Gallbladder (tissue), 1 donor: ENCODE measurements around a stretch of chr17.

GRCh38 chr17:4050610-4051181 is 86.5 kb upstream of the ATP2A3 start:
- PRO-cap: no peak

DNA sequence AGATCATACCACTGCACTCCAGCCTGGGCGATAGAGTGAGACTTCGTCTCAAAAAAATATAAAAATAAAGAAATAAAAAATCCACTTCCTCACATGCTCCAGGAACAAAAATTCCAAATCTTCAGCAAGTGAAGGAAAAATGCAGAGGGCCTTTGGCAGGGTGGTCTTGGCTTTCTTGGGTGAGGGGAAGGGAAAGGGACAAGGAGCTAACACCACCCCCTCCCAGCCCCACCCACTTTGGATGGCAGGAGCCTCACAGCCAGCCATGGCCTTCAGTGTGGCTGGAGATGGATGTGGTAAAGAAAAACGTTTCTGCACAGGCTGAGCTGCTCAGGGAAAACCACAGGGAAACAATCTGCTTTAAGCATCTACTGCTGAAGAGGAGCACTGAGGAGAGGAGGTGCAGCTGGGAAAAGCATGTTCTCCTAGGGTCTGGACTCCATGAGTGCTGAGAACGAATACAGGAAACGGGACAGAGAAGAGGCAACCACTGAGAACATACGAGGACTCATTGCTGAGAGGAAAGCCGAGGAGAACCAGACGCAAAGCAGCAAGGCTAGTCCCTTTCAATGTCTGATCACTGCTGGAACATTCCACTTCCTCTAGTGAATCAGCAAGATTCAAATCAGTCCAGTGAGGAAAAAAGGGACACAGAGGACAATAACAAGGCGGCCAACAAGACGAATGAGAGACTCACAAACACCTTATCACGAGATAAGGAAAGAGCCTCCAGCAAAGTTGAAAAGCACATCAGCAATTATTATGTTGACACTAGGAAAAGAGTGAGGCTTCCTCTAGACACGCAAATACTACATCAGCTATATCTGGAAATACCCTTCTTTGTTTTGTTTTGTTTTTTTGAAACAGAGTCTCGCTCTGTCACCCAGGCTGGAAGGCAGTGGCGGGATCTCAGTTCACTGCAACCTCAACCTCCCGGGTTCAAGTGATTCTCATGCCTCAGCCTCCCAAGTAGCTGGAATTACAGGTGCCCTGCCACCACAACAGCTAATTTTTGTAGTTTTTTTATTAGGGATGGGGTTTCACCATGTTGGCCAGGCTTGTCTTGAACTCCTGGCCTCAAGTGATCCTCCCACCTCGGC is 41.7 kb downstream of the ZZEF1 start:
- PRO-cap: unidirectional peak, plus-strand start at position 511 of the sequence; unidirectional peak, minus-strand start at position 579 of the sequence

DNA sequence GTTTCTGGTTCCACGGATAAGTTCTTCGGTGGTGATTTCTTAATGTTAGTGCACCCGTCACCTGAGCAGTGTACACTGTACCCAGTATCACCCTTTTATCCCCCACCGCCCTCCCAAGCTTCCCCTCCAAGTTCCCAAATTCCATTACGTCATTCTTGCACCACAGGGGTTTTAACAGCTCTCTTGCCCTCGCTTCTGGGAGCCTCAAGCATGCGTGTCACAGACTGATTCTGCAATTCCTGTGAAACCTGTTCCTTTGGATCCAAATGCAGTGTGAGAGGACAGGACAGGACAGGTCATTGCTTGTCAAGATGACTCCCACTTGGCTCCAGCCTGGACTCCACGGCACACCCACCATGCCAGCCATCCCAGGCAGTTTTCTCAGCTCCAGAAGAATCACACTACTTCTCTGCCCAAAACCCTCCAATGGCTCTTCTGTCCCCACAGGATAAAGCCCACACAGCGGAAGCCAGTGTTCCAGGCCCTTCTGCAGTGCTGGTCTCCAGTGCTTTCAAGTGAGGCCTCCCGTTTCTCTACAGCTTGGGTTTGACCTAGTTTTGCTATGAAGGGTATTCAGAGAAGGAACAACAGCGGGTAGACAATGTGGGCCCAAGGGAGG is 44.2 kb downstream of the CYB5D2 start:
- PRO-cap: no peak

DNA sequence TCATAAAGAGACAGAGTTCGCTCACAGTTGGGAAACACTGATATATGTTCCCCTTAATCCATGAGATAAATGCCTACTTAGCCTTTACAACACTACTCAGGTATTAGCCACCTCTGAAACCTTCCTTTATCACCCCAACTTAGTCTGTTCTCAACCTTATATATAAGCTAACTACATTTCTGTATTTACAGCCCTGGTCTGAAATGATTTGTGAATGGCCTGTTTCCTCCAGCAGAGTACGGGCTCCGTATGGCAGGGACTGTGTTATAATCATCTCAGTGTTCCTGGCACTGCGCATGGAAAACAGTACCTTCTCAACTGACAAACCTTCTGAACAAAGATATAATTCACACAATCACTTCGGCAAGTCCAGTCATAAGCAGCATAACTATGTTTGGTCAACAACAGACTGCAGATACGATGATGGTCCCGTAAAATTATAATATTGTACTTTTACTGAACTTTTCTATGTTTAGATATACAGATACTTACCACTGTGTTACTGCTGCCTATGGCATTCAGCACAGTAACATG is 30.2 kb downstream of the ANKFY1 start:
- PRO-cap: no peak

GRCh38 chr17:4235544-4236063 is 28.2 kb downstream of the ANKFY1 start:
- PRO-cap: no peak

DNA sequence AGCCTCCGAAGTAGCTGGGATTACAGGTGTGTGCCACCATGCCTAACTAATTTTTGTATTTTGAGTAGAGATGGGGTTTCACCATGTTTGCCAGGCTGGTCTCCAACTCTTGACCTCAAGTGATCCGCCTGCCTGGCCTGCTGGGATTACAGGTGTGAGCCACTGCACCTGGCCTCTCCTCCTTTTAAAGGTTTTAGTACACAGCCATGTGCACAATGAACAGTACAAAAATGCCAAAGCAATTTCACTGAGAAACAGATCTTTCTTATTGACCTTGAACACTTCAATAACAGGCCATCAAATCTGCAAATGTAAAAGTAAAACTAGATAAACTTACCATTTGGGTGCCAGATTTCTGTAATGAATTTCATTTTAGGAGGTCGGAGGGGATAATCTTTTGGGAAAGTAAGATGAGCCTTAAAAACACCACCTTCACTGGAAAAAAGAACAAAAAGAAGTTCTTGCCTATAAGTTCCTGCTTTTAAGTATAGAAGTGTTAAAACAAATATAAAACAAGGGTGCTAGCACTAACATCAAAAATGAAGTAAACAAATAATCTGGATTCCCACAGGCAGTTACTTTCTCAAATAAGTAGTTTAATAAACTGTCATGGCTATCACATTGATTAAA is 32.7 kb upstream of the ANKFY1 start:
- PRO-cap: no peak

GRCh38 chr17:4477088-4477682 is 21.5 kb upstream of the SPNS2 start:
- PRO-cap: no peak

DNA sequence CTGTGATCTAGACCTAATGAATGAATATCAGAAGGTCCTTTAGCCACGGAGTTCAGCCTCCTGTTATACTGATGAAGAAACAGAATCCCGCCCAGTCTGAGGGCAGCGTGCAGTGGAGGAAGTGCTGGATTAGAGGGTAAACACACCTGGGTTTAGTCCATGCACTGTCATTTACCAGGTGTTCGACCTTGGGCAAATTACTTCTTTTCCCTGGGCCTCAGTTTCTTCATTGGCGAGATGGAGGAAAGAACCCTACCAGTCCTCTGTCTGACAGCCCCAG is 2.3 kb upstream of the SPNS2 start:
- PRO-cap: no peak

- PRO-cap: no peak
These were observed 14.1 kb downstream of the SPNS2 start for GRCh38 chr17:4512711-4513251.

- PRO-cap: no peak
These were observed 22.0 kb downstream of the MYBBP1A start for GRCh38 chr17:4532909-4533939.

DNA sequence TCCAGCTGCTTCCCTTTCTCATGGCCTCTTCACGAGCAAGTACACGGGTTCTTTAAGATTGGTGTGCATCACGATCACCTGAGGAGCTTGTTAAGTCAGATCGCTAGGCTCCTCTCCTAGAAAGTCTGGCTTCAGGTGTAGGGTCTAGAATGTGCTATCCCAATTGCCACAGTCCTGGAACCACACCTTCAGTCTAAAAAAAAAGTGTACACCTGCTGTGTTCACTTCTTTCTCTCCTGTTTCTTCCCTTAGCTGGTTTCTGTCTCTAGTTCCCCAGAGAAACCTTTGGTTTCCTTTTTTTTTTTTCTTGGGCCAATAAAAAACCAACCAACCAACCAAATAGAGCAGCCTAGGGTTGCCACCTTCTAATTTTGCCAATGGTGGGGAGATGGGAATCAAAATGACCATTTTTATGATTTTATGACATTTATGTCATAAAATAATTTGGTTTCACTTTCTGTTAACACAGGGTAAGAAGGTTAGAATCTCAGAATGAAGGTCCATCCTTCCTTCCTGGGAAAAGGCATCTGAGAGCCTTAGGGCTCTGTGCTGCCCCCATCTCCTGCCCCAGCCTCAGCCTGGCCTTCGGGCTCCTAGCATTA is 1.8 kb upstream of the GGT6 start:
- PRO-cap: no peak

GRCh38 chr17:4586041-4586724 is 1.9 kb downstream of the SMTNL2 start:
- PRO-cap: no peak

- PRO-cap: no peak
These were observed 2.1 kb downstream of the ALOX15 start for GRCh38 chr17:4639370-4639751.

GRCh38 chr17:4641782-4642077 is 252 bp upstream of the ALOX15 start:
- PRO-cap: no peak

- PRO-cap: no peak
These were observed 30.3 kb upstream of the ALOX15 start for GRCh38 chr17:4671773-4672126.

GRCh38 chr17:4696319-4696852 is 7.6 kb downstream of the PELP1 start:
- PRO-cap: no peak

DNA sequence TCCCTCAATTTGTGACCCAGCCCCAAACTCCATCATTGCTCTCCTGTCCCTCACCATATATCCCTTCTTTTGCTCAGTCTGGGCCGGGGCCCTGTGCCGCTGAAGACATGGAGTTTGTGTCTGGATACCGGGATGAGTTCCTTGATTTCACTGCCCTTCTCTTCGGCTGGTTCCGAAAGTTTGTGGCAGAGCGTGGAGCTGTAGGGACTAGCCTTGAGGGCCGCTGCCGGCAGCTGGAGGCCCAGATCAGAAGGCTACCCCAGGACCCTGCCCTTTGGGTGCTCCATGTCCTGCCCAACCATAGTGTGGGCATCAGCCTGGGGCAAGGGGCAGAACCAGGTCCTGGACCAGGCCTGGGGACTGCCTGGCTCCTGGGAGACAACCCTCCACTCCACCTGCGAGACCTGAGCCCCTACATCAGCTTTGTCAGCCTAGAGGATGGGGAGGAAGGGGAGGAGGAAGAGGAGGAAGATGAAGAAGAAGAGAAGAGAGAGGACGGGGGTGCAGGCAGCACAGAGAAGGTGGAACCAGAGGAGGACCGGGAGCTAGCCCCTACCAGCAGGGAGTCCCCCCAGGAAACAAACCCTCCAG is 809 bp upstream of the CXCL16 start:
- PRO-cap: no peak

- PRO-cap: no peak
These were observed 2.8 kb upstream of the CXCL16 start for GRCh38 chr17:4742264-4743093.

- PRO-cap: no peak
These were observed 1.1 kb upstream of the VMO1 start for GRCh38 chr17:4787344-4787543.

DNA sequence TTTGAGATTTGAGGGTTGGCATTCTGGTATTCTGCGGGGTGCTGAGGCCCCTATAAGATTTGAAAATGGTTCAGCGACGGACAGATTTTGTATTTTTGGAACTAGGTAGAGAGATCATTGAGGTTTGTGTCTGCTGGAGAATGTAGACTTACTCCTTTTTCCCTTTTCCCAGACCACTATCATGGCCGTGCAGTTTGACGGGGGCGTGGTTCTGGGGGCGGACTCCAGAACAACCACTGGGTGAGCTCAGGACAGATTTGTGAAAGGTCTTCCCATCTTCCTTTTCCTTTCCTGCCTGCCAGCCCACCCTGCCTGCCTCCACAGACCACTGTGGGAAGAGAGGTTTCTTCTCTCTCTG is 571 bp downstream of the PSMB6 start:
- PRO-cap: no peak